CMK (cell line): ENCODE measurements around the gene SYN3.

DNA sequence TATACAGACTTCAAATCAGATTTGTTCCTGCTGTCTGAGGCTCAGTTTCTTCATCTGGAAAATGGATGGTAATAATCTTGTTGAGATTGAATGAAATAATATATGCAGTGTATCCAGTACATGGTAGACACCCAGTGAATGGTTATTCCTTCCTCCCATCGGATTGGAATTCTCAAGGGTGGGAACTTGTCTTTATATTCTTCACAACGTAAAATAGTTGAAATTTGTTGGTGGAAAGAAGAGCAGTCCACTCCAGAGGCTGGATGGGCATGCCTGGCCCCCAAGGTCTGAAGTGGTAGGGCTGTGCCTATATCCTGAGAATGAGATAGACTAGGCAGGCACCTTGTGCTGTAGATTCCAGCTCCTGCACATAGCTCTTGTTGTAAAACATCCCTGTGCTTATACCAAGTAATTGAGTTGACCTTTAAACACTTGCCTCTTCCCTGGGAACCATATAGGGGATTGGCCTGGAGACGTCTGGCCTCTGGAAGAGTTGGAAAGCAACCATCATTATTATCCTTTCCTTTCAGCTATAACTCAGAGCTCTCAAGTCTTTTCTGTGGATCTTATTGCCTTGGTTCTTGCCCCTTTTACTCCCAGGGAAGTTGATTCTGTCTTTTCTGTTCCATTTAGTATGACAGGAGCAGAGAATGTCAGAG lies 15.0 kb downstream of the LIMK2 start:
- RRBS = no CpG with 5 or more reads among the region's 3 CpGs

GRCh38 chr22:31617547-31618836 lies 44.0 kb downstream of the PISD start:
- RRBS = 94% methylated on average over 4 of the region's 29 CpGs

- RRBS = no CpG with 5 or more reads among the region's 16 CpGs
These were observed 40.5 kb downstream of the PISD start for GRCh38 chr22:31621534-31621909.

DNA sequence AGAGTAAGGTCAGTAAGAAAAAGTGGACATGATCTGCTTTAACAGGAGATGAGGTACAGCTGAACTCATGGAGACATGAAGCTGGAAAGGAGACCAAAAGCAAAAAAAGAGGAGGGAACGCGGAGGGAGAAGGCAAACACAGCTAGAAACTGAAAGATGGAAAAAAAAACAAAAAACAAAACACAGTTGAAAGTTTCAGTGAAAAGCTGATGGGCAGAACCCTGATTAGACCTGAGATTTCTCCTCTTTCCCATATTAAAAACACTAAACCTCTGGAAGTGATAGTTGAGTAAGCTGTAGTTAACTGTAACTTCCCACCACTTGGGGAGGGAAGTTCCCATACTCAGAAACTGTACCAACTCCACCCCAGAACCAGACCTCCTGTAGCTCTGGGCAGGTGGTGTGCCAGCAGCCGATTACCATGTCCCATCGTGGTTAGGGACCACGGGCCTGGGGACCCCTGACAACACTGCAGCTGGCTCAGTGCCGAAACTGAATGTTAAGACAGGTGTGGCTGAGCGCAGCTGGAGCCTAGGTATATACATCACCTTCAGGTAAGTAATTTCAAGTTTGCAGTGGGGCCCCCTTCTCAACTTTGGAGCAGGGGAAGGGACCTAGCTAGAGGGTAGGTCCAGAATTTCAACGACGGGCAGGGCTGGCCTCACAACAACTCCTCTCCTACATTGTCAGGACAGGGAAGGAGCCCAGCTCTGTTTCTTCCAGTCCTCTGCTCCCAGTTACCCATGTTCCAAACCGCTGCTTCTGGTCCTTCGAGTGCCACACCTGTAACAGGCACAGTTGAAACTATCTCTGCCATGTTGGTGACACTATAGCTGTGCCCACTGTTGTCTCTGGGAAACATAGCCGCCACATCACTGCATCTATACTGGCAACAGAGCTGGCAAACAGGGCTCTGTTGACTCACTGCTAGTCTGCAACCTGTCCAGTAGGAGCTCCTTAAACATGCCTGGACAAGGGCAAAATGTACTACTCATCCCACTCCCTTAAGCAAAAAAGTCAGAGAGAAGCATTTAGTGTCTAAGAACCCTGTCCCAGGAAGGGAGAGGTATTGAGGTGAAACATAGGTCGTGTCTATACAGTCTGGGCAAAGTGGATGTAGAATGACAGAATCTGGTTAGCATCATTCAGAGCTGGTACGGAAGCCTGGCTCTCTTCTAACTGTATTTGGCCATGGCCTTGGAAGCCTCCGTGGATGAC lies 20.8 kb upstream of the PISD start:
- RRBS = no CpG with 5 or more reads among the region's 15 CpGs

GRCh38 chr22:31738415-31739064 lies 11.4 kb downstream of the PRR14L start:
- RRBS = no CpG with 5 or more reads among the region's 5 CpGs

DNA sequence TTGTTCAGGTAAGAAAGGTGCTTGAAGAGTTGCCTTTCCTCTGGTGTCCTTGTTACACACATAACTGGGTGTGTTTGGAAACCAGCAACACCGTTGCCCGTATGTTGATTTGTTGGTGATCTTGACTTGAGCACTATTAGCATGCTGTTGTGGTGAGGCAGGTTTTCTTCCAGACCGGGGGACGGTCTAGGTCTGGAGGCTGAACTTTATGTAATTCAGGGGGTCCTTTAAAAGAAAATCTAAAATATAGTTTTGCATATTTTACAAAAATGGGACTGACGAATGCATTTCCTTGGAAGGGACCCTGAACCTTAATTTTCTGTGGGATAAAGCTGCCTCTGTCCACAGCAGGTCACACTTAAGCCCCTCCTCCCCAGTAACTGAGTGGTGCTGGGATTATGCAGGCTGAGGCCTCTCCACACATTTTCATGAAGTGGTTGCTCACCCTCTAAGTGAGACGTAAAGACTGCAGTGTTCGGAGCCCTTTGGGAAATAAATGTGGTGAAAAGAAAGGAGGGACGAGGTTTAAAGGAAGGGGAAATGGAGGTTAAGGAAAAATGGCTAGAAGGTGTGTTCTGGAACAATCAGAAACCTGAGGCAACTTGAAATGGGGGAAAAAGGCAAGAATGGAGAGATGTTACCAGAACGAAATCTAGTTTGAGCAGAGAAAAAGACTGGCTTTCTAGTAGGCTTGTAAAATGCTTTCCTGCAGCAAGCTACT lies 1.9 kb downstream of the YWHAH start:
- RRBS = no CpG with 5 or more reads among the region's 9 CpGs

DNA sequence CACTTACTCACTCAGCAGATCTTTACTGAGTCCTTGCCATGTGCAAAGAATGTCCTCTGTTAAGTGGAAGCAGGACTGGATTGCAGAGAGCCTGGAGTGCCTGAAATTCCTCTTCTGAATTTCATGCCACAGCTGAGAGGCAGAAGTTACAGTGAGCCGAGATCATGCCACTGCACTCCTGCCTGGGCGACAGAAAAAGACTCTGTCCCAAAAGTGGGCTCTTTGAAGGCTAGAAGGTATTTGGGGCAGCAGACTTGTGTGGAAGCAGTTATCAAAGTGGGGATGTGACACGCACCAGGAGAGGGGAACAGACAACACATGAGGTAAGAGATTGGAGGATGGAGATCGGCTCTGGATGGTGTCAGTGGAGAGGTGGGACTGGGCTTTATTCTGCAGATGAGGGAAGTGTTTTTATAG lies 16.0 kb downstream of the SLC5A1 start:
- RRBS = no CpG with 5 or more reads among the region's 4 CpGs

DNA sequence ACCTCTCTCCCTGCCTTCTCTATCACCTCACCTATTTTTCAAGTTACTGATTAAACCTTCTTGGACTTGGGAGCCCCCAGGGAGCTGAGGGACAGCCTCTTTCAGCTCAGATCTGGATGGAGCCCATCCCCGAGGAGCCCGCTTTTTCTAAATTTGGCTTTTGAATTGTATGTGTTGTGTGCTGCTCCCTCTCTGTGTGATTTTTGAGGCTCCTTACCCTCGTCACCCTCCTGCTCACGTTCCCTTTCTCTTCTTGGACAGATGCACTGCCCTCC lies 31.1 kb downstream of the SLC5A1 start:
- RRBS = no CpG with 5 or more reads among the region's 4 CpGs

DNA sequence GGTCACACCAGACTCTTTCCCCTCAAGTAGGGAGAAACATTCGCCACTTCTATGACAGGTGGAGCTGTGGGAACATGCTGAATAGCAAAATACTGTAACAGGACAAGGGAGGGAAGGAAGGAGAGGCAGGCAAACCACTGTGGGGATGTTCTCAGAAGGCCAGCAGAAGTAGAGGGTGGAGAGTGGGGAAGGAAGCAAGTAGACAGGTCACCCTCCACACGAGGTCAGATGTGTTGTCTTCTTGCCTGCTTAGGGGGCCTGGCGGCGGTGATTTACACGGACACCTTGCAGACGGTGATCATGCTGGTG lies 39.7 kb downstream of the SLC5A1 start:
- RRBS = no CpG with 5 or more reads among the region's 6 CpGs

DNA sequence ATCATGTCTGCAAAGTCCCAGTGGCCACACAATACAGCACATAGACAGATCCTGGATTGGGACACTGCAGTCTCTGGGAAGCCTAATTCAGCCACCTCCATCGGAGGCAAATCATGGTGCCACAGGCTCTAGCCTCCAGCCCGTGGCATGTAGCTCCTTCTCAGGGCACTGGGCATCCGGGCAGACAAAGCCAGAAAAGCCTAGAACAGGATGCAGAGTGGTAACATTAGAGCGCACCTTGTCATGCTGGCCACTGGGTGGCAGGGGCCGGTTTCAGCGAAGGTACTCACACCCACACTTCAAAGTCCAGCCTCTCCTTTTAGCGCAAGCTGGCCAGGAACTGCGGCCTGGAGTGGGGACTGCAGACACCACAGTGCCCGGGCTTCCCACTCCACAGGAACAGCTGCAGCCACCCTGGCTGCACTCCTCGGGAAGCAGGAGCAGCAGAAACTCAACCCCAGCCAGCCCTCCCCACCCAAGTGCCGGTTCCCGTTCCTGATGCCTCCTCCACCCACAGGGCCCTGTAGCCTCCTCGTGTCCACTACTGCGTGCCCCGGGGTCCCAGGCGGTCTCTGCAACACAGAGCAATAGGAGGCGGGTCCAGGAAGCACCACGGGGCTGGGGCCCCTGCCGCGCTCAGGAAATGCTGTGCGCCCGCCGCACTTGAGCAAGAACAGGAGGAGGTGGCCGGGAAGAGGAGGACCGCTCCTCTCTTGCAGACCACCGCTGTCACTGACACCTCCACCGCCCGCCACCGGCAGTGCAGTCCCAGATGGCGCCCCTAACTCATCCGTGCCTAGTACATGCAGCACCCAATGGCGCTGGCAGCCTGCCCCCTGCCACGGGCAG lies 2.3 kb downstream of the RFPL2 start:
- RRBS = 20% methylated on average over 13 of the region's 33 CpGs

- RRBS = 96% methylated on average over 2 of the region's 19 CpGs
These were observed 792 bp downstream of the RFPL2 start for GRCh38 chr22:32204137-32204424.

DNA sequence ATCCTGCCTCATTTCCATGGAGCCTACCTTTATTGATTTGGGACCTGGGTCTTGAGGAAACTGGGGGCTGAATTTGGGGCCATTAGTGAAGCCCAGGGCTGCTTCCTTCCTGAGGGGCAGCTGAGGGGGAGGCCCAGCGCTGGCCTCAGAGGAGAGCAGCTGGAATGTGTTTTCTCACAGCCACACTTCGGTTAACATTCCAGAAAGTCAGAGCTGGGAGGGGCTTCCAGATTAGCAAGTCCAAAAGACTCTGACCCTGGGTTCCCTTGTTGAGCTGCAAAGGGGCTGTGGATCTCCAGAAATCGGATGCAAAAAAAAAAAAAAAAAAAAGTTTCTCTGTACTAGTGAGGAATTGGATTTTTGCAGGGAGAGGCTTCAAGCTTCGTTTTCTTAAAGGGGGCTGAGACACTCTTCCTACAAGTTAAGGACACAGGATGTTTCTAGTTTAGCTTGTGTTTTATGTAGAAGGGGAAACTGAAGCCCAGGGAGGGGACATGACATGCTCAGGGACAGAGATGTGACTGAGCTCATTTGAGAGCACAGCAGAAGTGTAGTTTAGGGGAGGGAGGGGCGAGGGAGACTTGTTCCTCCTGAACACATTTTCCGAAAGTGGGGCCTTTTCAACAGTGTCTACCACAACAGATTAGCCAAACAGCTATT lies 147.9 kb downstream of the FBXO7 start:
- RRBS = no CpG with 5 or more reads among the region's 6 CpGs

GRCh38 chr22:32626949-32627488 lies 152.4 kb downstream of the FBXO7 start:
- RRBS = no CpG with 5 or more reads among the region's 16 CpGs

DNA sequence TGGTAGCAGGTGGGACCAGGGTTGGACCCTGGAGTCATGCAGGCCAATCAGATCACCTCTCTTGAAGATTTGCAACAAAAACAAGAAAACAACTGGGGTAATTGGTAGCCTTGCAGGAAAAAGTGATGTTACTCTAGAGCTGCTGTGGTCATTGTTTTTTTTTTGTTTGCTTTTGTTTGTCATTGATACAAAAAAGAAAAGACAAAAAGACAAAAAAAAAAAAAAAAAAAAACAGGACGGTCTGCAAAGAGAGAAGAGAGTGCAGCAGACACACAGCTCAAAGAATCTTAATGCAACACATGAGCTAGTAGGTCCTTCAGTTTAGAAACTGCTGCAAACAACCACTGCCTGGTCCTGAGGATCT lies 109.6 kb upstream of the TIMP3 start:
- RRBS = no CpG with 5 or more reads among the region's 1 CpG

- RRBS = no CpG with 5 or more reads among the region's 1 CpG
These were observed 51.8 kb downstream of the TIMP3 start for GRCh38 chr22:32853350-32853726.

DNA sequence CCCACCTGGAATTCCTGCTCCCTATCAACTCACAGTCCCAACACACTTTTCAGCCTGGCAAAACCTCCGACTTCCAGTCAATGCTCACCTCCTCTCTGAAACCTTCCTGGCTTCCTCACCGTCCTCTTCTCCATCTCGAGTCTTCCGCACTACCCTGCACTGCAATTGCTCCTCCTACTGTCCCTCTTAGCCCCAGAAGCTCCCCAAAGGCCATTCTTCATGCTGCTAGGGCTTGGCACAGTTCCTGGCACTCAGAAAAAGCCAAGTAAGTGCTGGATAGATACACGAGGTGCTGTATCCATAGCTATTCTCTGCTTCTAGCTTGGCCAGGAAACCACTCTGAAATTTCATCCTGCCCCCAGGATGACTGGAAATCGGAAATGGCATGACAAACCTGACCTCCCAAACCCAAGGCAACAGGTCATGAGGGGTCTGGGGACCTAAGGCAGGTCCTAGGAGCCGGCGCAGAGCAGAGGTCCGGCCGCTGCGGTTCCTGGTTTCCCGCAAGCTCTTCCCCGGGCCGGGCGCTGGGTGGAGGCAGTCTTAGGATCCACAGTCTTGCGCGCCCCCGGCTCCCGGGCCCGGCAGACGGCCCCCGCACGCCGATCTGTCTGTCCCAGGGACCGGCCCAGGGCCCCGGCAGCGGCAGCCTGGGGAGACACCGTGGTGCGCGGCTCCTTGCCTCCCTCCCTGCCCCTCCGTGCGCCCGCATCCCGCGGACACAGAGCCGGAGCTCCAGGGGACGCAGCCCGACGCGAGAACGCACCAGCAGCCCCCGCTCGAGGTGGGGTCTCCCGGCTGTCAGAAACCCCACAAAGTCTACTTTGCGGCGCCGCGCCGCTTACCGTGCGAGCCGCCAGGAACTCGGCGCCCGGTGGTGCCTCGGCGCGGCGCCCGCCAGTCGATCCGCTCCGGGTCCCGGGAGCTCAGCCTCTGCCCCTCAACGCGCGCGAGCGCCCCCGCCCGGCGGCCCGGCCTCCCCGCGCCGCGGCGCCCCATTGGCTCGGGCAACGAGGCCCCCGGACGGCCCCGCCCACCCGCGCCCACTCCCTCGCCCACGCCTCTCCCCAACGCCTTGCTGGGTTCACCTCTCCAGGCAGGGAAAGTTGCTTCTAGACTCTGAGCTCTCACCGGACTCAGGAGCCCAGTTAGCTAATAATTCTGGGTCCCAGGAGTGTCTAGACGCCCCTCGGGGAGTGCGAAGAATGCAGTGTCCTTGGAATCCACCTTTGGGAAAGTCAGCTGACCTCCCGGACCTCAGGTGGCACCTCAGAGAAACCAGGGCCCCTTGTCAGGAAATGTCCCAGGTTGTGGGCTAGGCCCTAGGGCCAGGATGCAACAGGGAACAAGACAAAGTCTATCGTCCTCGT lies at the start of gene SYN3:
SYN3 (minus strand) TSS at position 935 of the 1,370 bp plus-strand sequence.
- RRBS = 80% methylated on average over 72 of the region's 95 CpGs

DNA sequence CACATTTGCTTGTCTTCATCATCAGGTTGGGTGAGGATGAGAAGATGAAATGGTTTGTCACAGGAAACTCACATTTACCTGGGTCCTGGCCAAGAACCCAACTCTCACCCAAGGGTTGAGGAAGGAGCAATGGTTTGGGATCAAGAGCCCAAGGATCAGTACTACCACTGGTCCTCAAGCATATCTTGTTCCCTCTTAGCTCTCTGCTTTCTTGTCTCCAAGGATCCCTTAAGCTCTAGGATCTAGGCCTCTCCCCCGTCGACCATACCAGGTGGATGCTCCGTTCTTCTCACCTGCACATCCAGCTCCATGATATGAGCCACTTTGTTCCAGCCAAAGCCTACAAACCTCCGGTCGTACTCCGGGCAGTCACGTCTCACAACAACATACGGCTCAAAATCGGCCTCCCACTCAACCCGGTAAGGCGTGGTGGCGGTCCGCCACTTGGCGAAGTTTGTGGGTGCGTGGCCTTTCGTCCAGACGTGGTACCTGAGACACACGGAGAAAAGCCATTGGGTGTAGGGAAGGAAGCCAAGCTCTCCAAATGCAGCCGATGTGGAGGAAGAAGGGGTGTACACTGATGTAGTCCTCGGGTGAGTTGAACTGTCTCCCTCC lies 218.7 kb upstream of the SYN3 start:
- RRBS = 83% methylated on average over 5 of the region's 20 CpGs

- RRBS = no CpG with 5 or more reads among the region's 6 CpGs
These were observed 429.3 kb downstream of the LARGE1 start for GRCh38 chr22:33490816-33491469.

GRCh38 chr22:33869865-33870276 lies 50.4 kb downstream of the LARGE1 start:
- RRBS = no CpG with 5 or more reads among the region's 3 CpGs

DNA sequence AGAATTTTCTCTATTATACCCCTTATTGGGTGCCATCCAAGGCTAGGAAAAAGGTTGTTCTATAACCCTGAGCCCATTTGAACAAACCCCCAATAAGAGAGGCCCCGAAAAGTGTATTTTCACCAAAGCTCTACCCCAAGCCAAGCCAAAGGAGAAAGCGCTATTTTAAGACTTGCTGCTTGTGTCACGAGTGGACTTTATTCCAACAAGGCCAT lies 11.4 kb downstream of the LARGE1 start:
- RRBS = no CpG with 5 or more reads among the region's 3 CpGs